Measurements from ENCODE around the gene TSR2.

GRCh38 chrX:53280647-53280905, 40.6 kb downstream of the IQSEC2 start:
- PRO-cap, 2 experiments = no peak in any of the 2 experiments

- PRO-cap, 2 experiments = no peak in any of the 2 experiments
Measured at GRCh38 chrX:53282237-53282835, 38.8 kb downstream of the IQSEC2 start.

DNA sequence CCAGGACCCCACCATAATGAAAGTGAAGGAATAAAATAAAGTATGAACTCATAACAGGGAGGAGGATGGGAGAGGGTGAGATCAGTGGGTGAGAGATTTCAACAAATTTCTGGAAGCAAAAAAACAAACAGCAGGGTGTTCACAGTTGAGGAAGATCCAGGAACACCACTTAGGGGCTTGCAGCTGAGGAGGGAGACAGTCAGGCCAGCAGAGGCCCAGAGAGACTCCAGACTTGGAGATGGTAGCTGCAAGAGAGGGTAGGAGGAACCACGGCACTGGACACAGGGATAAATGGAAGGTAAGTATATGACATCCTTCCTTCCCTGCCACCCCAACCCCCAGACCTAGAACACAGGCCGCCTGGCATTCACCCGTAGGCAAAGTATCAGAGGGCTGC, 14.5 kb downstream of the IQSEC2 start:
- PRO-cap, 2 experiments = no peak in any of the 2 experiments

DNA sequence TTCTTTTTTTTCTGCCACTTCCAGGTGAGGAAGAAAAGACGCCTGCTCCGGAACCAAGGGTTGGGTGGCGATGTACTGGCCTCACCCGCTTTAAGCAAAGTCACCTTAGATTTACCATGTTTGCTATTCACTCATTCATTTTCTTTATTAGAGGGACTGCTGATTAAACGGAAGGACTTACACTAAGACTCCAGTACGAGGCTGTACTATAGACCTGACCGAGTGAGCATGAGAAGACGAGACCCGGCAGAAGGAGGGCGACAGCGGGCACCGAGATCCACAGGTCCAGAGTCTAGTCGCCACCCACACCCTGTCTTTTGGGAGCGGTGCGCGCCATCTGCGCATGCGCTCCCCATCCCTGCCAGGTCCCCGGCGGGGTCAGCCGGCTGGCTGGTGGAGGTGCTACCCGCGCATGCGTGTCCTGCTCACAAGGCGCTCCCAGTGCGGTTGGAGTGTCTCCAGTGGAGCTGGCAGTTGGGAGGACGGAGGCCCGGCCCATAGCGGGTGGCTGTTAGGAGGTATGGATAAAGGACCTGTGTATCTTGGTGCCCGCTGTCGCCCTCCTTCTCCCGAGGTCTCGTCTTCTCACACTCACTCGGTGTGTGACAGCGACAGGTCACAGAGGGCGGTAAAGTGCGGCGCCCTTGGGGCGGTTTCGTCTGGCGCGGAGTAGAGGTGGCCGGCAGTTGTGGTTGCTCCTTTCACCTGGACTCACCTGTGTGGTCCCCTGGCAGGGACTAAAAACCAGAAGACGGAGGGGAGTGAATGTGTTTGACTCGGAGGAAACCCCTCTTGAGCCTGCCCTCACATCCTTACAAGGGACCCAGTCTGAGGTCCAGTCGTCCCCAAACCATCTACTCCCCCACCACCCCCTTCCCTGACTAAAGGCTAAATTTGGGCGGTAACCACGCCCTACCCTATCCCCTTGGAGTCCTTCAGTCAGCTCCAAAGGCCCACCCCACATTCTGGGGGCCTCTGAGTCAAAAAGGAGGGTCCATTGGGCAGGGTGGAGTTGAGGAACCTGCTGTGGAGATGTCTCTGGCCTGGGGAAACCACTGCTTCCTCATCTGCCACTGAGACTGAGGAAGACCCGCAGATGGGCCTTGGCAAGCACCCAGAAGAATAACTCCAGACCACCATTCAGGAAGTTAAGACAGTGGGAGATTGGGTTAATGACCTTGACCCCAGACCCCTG, 7.6 kb upstream of the HSD17B10 start:
- PRO-cap, 2 experiments = peak in 2 of 2 experiments; most common plus-strand start position 364 of the sequence (in 1); most common minus-strand start position 604 of the sequence (in 2)

DNA sequence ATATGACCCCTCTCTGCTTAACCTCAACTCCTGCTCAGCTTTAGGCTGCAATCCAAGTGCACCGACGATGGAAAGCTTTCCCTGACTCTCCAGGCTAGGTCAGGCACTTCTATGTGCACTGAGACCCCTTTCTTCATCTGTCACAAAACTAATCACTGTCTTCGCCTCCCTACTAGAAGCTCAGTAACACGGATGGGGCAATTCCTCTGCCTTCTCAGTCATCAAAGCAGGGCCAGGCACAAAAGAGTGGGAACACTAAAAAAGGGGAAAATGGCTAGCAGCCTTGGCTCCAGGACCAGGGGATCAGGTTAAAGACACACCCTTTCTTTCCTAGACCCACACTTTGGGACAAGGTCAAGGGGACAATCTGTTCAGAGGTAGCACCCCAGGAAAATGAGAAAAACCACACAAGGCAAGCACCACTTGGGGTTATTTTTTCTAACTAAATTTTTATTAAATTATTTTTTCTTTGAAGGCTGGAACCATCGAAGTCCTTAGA, 97.6 kb upstream of the HSD17B10 start:
- PRO-cap, 2 experiments = no peak in any of the 2 experiments

DNA sequence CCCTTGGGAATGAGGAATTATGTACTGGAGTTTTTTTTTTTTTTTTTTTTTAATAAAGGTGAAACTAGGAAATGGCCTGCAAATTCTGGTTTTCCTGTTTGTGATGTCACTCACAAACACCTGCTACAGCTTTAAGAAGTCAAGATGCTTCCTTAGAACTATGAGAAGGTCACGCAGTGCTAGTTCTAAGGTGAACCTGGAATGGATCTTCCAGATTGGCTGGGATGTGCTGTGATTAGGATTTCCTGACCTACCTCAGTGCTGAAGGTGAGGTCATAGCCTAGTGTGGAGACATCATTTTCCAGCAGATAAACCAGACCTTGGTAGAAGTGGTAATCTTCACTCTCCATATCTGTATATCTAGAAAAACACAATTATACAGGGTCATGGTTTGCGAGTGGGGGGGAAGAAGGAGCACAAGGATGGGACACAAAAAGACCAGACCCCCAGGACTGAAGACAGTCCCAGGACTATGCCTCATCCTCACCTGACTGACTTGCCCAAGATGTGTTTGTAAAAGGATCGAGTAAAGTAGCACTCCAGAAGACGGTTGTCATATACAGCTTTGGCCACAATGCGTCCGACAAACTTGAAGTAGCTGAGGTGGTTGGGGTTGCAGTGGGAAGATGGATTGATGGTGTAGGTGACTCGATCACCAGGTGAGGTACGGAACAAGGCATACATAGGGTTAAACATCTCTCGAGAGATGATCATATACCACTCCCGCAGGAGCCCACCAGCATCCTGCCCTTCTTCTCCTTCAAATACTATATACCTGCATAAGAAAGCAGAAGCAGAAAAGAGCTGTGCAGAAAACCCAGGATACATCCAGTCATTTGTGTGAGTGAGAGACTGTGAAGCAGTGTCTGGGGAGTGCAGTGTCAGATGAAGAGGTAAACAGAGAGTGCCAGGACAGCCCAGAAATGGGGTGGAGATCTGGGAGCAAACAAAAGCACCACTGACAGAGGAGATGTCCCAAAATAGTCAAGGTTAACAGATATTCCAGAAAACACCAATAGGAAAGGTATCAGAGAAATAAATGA, 102.0 kb upstream of the HSD17B10 start:
- PRO-cap, 2 experiments = no peak in any of the 2 experiments

DNA sequence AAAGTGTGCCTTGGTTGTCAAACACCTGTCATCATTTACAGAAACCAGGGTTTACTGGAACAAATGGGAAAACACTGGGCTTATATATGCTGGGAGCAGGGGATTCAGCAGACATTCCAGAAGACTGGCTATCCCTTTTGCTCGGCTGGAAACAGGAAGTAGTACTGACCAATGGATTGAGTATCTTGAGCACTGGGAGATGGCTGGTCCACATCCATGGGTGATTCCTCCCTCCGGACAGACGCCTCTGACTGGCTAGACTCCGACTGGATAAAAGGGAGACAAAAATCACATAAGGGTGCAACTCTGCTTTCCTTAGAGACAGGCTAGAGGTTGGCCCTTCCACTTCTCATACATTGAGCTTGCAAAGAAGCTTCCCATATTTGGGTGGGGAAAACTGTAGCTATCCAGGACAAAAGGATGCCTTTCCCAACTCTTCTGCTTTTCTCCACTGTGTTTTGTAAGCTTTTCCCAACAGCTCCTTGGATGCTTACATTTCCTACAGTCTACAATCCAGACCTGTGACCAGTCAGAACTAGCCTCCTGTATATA, 108.2 kb upstream of the HSD17B10 start:
- PRO-cap, 2 experiments = no peak in any of the 2 experiments

- PRO-cap, 2 experiments = no peak in any of the 2 experiments
Measured at GRCh38 chrX:53547716-53548080, 113.5 kb upstream of the HSD17B10 start.

GRCh38 chrX:53562633-53563217, 123.8 kb downstream of the HUWE1 start:
- PRO-cap, 2 experiments = no peak in any of the 2 experiments

GRCh38 chrX:53564495-53564821, 122.1 kb downstream of the HUWE1 start:
- PRO-cap, 2 experiments = no peak in any of the 2 experiments

DNA sequence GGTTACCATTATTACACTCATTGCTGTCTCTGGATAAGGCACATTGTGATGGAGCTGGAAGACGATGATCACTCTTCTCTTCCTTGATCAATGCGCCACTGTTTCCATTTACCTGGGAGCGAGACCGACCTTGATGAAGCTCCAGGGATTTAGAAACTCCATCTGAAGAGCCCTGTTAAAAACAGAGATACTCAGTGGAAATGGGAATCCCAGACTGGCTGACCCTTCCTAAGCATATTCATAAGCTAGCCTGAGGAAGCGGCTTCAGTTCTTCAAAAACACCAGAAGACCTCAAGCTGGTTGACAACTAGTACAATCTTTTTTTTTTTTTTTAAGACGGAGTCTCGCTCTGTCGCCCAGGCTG, 28.8 kb upstream of the PHF8 start:
- PRO-cap, 2 experiments = no peak in any of the 2 experiments

DNA sequence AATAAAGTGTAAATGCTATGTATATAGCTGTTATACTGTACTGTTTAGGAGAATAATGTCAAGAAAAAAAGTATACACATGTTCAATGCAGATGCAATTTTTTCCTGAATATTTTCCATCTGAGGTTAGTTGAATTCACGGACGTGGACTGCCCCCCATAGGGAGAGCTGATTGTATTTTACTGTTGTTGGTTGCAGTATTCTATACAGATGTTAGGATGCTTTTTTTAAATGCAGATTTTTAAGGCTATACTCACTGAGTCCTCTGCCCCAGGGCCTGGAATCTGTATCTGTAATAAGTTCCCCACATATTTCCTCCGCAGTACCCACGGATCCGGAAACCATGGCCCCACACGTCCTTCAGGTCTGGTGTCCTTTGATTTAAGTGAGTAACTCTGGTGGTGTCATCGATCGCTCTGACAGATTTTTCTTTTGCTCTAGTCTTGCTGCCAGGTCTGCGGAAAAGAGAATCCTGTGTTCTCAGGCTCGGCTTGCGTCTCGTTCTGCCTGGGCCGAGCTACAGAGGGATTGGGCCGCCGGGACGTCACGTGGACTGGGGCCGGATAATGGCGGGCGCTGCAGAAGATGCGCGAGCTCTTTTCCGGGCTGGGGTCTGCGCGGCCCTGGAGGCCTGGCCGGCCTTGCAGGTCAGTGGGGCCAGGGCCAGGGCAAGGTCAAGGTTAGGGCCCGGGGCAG, at the start of gene TSR2:
Gene TSR2 (plus strand): TSS at position 548 of the 695 bp plus-strand sequence.
- PRO-cap, 2 experiments = peak in 2 of 2 experiments; most common plus-strand start position 550 of the sequence (in 2); most common minus-strand start position 367 of the sequence (in 1)

- PRO-cap, 2 experiments = no peak in any of the 2 experiments
Measured at GRCh38 chrX:54448649-54449080, 8.5 kb downstream of the TSR2 start.

DNA sequence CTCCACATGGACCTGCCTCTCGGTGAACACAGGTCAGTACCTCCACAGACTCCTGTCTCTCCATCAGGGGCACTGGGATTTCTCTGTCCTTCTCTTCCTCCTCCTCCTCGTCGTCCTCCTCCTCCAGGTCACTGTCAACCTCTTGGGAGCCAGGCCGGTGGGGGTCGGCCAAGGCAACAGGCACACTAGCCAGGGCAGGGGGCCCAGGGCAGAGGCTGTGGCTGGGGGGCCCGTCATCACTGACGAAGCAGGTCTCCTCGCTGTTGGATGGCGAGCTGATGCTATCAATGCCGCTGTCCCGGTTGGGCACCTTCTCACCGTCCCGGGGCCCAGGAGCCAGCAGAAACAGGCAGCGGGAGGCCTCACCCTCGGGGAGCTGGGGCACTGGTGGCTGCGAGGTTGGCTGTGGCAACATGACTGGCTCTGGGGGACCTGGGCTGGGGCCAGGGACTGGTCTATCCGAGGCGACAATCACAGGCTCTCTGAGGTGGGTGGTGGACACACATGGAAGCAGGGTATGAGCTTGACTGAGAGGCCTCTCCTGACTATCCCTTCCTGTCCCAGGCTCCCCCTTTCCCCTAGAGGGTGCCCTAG, 26.0 kb downstream of the FGD1 start:
- PRO-cap, 2 experiments = no peak in any of the 2 experiments

DNA sequence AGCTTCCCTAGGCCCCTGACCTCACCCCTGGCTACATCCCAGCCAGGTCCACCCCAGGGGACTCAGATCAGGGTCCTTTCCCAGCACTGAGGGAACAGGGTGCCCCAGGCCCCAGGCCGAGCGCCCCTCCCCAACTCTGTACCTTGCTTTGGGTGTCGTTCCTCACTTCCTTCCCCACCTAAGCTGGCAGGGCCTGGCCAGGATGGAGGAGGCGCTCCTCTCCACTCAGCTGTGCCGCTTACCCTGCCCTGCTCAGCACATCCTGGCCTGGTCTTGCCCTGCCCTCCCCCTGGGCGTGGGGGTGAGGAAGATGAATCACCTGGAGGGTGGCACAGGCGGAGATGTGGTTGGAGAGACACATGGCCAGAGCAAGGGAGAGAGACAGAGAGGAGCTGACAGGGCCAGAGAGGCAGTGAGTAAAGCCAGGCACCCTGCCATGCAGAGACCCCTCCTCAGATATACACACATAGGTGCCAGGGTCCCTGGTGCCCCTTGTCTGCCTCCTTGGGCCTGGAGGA, 21.6 kb downstream of the FGD1 start:
- PRO-cap, 2 experiments = no peak in any of the 2 experiments

DNA sequence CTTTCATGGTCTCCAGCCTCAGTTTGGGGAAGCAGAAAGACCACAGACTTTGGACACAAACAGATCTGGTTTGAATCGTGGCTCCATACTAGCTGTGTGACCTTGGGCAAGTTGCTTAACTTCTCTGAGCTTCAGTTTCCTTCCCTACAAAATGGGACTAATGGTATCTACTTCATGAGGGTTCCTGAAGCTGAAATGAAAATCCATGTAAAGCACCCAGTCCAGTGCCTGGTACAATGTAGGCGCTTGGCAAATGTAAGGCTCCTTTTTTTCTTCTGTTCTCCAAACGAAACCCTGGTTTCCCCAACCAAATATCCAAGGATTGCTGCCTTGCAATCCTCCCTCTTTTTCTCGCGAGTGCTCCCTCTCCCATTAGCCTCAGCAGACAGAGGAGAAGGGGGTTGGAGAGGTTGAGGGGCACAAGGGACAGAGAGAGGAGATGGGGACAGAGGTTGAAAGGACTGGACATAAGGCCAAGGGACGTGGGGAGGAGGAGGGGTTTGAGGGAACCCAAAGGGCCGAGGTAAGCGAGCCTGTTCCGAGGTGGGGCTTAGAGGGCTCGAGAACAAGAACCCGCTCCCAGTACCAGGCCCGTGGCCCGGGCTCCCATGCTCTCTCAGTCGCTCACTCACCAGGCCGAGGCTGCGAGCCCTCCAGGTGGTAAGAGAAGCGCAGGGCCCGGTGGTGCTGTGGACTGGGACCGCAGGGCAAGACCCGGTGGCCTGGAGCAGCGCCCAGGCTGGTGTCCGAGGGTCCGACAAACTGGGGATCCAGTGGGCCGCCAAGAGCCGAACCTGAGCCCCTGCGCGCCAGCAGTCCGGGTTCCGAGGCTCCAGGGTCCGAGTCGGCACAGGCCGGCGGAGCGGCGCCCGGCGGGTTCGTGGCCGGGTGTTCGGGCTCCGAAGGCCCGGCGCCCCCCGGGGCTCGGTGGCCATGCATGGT, 1.3 kb downstream of the FGD1 start:
- PRO-cap, 2 experiments = no peak in any of the 2 experiments

GRCh38 chrX:54562507-54562767, 32.4 kb downstream of the GNL3L start:
- PRO-cap, 2 experiments = no peak in any of the 2 experiments

DNA sequence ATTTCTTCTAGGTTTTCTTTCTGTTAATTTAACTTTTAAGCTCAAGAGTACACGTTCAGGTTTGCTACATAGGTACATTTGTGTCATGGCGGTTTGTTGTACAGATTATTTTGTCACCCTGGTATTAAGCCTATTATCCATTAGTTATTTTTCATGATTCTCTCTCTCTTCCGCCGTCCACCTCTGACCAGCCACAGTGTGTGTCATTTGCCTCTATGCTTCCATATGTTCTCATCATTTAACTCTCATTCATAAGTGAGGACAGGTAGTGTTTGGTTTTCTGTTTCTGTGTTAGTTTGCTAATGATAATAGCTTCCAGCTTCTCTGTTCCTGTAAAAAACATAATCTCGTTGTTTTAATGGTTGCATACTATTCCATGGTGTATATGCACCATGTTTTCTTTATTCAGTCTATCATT, 26.8 kb downstream of the MAGED2 start:
- PRO-cap, 2 experiments = no peak in any of the 2 experiments

- PRO-cap, 2 experiments = no peak in any of the 2 experiments
Measured at GRCh38 chrX:55008798-55009795, 8.9 kb downstream of the APEX2 start.

GRCh38 chrX:55726317-55727060, 8.9 kb downstream of the RRAGB start:
- PRO-cap, 2 experiments = no peak in any of the 2 experiments

All from helper T cell (primary cell).